ENCODE results near the genes OSBPL9 and BTF3L4.

DNA sequence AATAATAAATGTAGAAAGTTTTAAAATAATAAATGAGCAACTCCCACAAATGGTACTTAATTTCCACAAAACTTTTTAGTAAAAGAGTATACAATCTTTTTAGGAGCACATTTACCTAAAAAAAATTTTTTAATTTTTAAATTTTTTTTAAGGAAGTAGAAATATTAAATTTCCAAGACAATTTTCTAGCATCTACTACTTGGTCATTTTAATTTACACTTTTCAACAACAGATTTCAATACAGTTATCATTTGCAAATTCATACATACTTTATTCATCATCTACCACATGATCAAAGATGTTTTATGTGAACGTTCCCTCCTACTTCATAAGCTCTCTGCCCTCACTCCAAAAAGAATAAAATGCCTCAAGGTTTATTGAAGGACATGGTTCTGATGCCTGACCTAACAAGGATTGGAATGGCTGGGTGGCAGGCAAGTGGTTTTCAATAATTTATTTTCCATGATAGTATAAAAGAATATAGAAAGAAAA is 5.3 kb downstream of the CDKN2C start:
- PRO-cap, 7 experiments = no peak in any of the 7 experiments
- RAMPAGE, long total RNA, 2 experiments = no peak in any of the 2 experiments

DNA sequence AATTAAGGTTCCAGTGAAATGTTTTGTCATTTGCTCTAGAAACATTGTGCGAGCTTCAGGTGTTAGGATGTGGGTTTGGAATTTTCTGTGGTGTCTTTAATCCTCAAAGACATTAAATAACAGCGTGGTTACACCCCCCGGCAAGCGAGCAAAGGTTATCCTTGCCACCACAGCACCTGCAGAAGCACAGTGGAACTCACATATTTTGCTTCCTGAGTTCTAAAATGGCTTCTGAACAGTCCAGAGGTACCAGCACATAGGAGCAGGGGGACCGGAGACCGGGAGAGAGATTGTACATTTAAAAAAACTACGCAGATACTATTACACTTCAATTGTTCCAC is 8.7 kb downstream of the CDKN2C start:
- PRO-cap, 7 experiments = peak in 2 of 7 experiments; most common plus-strand start position 234 of the sequence (in 1); most common minus-strand start position 262 of the sequence (in 1)
- RAMPAGE, long total RNA, 2 experiments = no peak in any of the 2 experiments

GRCh38 chr1:51210299-51210664 is 25.8 kb upstream of the RNF11 start:
- PRO-cap, 7 experiments = peak in 5 of 7 experiments; most common plus-strand start chr1:51210385 (in 5)
- RAMPAGE, long total RNA, 2 experiments = no peak in any of the 2 experiments

GRCh38 chr1:51316323-51317159 is 13.8 kb downstream of the TTC39A start:
- PRO-cap, 7 experiments = no peak in any of the 7 experiments
- RAMPAGE, long total RNA, 2 experiments = no peak in any of the 2 experiments

DNA sequence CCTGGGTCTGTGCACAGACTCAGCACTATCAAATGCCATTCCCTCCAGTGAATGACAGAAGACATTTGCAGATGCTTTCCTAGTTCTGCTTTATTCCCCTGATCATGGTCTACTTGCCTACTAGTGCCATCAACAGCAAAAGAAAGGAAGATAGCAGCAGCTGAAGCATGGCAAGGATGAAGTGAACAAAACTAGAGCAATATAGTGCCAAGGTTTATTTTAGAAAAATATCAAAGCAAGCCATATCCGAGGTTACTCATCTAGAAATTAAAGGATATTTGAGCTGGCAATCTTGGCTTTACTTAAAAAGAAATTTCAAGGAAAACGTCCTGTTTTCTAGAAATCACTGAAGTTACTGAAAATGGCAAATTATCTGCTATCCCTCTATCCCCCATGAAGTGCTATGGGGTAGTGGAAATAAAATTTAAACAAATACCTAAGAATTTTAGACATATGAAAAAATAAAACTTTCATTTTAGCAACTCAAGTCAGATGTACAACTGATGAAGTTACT is 85.9 kb upstream of the TTC39A start:
- PRO-cap, 7 experiments = no peak in any of the 7 experiments
- RAMPAGE, long total RNA, 2 experiments = no peak in any of the 2 experiments

DNA sequence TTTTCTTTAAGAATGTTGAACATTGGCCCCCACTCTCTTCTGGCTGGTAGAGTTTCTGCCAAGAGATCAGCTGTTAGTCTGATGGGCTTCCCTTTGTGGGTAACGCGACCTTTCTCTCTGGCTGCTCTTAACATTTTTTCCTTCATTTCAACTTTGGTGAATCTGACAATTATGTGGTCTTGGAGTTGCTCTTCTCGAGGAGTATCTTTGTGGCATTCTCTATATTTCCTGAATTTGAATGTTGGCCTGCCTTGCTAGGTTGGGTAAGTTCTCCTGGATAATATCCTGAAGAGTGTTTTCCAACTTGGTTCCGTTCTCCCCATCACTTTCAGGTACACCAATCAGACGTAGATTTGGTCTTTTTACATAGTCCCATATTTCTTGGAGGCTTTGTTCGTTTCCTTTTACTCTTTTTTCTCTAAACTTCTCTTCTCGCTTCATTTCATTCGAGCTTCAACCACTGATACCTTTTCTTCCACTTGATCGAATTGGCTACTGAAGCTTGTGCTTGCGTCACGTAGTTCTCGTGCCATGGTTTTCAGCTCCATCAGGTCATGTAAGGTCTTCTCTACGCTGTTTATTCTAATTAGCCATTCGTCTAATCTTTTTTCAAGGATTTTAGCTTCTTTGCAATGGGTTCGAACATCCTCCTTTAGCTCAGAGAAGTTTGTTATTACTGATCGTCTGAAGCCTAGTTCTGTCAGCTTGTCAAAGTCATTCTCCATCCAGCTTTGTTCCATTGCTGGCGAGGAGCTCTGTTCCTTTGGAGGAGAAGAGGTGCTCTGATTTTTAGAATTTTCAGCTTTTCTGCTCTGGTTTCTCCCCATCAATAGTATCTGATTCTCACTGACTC is 40.1 kb downstream of the EPS15 start:
- PRO-cap, 7 experiments = no peak in any of the 7 experiments
- RAMPAGE, long total RNA, 2 experiments = no peak in any of the 2 experiments

DNA sequence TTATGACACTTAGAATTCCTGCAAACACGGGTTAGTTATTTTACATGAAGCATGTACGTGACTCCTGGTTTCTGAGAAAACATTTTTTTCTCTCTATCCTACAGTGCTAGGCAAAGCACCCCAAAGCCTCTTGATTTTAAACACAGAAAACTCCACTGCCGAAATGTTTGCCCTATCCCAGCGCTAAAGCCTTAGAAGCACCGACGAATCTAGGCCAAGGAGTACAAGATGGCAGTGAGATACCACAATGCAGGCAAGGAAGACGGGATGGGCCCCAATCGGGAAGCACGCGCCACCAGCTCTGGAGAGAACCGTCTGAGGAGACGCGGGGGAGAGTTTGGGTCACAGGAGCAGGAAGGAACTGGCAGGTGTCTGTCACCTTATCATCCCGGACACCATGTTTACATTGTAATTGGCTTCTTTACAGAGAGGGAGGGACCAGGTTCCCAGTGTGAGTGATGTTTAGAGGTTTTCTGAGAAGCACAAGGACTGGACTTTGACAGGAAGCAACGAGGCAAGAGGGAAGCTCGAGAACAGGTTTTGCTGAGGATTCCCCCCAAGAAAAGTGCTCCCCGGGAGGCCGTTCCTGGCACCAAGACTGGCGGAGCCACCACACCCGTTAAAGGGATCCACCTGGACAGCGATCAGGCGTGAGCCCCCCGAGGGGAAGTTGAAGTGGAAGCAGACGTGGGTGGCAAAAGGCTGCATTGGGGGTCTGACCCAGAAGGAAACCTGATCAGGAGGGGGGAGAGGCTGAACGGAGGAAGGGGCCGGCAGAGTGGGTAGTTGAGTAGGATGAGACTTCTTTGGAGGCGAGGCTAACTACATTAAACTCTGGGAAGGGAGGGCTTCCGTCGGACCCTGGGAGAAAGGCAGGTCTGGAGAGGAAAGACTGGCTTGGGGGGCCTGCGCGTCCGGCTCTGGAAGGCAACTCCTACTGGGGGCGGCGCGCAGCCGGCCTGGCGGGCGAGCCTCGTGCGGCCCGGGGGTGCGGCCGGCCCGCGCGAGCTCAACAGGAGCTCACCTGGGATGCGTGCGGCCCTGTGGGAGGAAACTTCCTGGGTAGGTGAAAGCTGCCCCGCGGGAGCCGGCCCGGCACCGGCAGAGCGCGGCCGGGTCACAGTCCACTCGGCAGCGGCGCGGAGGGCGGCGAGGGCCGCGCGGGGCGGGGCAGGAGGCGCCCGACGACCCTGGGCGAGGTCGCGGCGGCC is 864 bp downstream of the EPS15 start:
- PRO-cap, 7 experiments = peak in 7 of 7 experiments; most common plus-strand start position 476 of the sequence (in 4); most common minus-strand start position 936 of the sequence (in 4)
- RAMPAGE, long total RNA, 2 experiments = start-site peak on the plus strand in 1 of 2 experiments, centred at position 477 of the sequence, 9 reads per replicate

DNA sequence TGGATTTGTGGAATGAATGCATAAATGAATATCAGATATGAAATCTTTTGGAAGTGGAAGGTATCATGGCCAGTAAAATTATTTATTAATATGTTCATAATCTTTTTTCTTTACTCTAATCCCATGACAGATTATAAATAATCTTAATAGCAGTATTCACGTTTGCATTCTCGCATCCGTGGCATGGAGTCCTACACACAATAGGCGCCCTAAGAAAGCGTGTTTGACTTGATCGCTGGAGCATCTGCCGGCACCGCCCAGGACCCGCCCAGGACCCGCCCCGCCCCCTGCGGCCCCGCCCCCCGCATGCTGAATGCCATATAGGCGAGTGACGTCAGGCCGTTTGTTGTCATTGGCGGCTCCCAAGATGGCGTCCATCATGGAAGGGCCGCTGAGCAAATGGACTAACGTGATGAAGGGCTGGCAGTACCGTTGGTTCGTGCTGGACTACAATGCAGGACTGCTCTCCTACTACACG is at the start of gene OSBPL9:
OSBPL9 (plus strand) TSS at position 349 of the 478 bp plus-strand sequence.
- PRO-cap, 7 experiments = peak in 7 of 7 experiments; most common plus-strand start position 349 of the sequence (in 7); most common minus-strand start position 246 of the sequence (in 6)
- RAMPAGE, long total RNA, 2 experiments = start-site peak on the plus strand in 2 of 2 experiments, centred at positions 350 to 356 of the sequence, 134 to 1,235 reads per replicate

DNA sequence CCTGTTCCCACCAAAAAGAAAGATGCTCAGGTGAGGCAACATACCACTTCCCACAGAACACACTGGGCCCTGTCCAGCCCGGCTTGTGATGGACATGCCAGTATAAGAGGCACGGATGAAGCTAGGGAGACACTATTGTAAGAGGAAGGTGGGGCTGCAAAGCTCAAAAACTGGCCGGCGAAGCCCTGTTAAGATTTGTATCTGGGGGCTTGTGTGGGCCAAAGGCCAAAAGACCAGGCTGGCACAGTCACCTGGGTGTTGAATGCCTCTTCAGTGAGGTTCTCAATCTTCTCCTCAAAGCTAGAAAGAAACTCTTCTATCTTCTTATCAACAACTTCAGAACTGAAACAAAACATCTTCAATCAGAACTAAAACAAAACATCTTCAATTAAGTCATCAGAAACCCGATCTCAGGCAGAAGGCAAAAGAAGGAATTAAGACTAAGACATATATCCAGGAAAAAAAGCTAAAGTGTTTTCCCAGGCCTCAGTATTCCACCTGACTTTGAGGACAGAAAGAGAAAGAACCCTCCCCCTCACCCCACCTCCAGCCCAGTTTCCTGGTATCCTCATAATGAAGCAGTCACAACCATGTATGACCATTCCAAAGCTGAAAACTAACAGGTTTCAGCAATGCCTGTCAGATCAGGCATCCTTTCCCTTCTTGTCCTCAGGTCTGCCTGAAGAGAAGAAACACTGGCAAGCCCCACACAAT is 87.7 kb downstream of the NRDC start:
- PRO-cap, 7 experiments = no peak in any of the 7 experiments
- RAMPAGE, long total RNA, 2 experiments = no peak in any of the 2 experiments

GRCh38 chr1:51791363-51792244 is 86.9 kb downstream of the NRDC start:
- PRO-cap, 7 experiments = no peak in any of the 7 experiments
- RAMPAGE, long total RNA, 2 experiments = no peak in any of the 2 experiments

GRCh38 chr1:51976704-51977673 is 13.5 kb downstream of the RAB3B start:
- PRO-cap, 7 experiments = no peak in any of the 7 experiments
- RAMPAGE, long total RNA, 2 experiments = no peak in any of the 2 experiments

DNA sequence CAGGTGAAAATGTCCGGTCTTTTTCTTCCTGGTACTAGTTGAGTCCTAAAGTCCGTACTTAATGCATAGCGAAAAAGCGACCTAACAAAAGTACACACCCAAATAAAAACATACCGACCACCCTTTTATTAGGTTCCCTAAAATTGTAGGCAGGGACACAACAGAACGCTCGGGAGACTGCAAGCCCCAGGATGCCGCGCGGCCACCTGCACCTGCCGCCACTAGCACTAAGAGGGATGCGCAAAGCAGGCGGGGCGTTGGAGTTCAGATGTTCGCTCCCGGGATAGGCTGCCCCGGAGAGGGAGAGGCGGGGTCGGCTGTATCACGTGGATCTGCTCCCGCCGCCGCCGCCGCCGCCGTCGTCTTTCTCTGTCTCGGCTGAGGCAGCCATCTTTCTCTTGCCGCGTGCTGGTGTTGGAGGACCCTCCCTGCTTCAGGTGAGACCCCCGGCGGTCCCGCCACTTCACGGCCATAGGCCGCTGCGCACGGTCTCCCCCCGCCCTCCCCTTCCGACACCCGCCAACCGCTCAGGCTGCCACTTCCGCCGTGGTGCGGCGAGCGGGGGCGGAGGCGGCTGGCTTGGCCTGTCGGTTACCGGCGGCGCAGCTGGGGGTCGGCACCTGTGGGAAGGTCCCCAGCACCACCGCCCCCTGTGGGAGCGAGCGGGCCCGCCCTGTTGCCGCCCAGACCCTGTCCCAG is at the start of gene BTF3L4:
BTF3L4 (plus strand) TSS at position 353 of the 699 bp plus-strand sequence.
- PRO-cap, 7 experiments = peak in 7 of 7 experiments; most common plus-strand start position 353 of the sequence (in 5); most common minus-strand start position 229 of the sequence (in 6)
- RAMPAGE, long total RNA, 2 experiments = start-site peak on the plus strand in 2 of 2 experiments, centred at positions 384 to 385 of the sequence, 399 to 650 reads per replicate; start-site peak on the minus strand in 1 of 2 experiments, centred at position 229 of the sequence, 11 reads per replicate

DNA sequence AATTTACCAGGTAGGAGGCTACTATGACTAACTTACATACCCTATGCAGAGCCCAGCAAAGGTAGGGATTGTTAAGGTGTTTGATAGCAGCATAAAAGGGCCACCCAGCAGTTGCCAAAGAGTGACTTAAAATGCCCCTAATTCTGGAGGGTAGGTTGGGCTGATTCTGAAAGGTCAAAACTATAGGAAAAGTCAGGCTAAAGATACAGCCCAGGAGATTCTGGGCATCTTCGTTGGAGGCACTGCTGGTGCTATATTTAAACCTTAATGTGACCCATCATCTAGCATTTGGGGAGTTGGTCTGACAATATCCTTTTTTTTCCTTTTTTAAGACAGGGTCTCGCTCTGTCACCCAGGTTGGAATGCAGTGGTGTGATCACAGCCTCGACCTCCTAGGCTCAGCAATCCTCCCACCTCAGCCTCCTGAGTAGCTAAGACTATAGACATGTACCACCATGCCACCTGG is 21.7 kb downstream of the BTF3L4 start:
- PRO-cap, 7 experiments = no peak in any of the 7 experiments
- RAMPAGE, long total RNA, 2 experiments = no peak in any of the 2 experiments

DNA sequence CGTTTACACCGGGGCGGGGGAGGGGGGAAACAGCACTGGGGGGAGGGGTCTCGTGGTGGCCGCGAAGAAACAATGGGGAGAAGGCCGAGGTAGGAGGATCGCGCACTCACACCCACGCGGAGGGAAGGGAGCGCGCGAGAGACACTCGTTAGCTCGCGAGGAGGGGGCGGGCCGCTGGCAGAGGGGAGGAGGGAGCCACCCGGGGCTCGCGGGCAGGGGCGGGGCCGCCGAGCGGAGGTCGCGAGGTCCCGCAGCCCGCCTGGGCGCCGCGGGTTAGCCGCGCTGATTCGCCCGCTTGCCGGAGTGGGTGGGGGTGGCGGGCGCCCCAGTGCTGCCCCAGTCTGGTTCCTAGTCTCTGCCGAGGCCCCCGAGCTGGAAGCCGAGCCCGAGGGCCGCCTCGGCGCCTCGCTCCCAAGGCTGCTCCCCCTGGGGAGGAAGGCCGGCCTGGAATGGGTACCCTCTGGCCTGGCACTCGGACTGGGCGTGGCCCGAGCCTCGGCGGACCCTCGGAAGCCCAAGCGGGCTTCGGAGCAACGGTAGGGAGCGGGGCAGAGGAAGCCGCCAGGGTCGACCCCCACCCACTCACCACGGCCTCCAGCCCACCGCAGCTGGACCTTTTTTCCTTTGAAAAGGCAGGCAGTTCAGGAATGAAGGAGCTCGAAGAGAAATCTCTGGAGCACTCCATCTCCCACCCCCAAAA is 581 bp upstream of the TUT4 start:
- PRO-cap, 7 experiments = peak in 7 of 7 experiments; most common plus-strand start position 234 of the sequence (in 5); most common minus-strand start position 122 of the sequence (in 4)
- RAMPAGE, long total RNA, 2 experiments = start-site peak on the minus strand in 1 of 2 experiments, centred at position 135 of the sequence, 26 reads per replicate

GRCh38 chr1:52821319-52822335 is 20.9 kb upstream of the ZYG11A start:
- PRO-cap, 7 experiments = no peak in any of the 7 experiments
- RAMPAGE, long total RNA, 2 experiments = no peak in any of the 2 experiments

- PRO-cap, 7 experiments = peak in 6 of 7 experiments; most common plus-strand start chr1:52925940 (in 6)
- RAMPAGE, long total RNA, 2 experiments = no peak in any of the 2 experiments
Measured at GRCh38 chr1:52925315-52926115, 1.6 kb upstream of the SCP2 start.

DNA sequence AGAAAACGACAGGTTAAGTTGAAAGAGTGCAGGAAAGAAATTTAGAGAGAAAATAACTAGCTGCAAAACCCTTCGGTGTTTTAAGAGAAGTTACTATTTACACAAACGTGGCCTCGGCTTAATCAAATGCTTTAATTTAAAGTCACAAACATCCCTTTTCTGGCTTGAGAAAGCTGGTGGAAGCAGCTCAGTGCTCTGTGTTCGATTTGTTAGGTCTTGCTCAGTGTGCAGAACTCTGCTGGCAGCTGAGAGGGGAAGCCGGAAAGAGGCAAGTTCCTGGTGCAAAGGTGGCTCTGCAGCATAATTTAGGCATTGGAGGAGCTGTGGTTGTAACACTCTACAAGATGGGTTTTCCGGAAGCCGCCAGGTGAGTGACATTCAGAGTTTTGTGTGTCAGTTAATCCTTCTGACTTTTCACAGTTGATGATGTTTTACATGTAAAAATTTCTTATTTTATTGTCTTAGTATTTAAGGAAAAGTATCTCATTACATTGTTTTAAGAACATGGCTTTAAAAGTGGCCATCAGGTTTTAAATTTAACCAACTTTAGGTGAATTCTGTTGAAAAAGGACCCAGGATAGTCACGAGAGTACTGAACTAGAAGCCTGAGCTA is 47.2 kb upstream of the PODN start:
- PRO-cap, 7 experiments = peak in 6 of 7 experiments; most common plus-strand start position 263 of the sequence (in 3)
- RAMPAGE, long total RNA, 2 experiments = start-site peak on the plus strand in 1 of 2 experiments, centred at position 281 of the sequence, 2,985 reads per replicate

DNA sequence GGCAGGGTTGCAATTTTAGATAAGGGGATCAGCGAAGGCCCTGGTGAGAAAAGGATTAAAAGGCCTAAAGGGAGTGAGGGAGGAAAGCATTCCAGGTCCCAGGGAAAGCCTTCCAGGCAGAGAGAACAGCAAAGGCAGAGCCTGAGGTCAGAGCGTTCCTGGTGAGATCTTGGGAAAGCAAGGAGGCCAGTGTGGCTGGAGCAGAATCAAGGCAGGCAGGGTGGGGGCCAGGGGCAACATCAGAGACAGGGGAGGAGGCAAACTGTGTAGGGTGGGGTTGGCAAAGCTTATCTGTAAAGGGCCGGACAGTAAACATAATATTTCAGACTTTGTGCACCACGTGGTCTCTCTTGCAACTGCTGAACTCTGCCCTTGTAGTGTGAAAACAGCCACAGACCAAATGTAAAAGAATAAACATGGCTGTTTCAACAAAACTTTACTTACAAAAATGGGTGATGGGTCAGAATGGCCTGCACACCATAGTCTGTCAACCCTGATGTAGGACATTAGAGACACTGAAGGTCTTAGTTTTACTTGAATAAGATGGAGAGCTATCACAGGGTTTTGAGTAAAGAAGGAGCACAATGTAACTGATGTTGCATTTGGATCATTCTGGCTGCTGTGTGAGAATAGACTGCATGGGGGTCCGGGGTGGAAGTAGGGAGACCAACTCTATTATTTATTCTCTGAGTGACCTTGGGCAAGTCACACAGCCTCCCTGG is 13.2 kb upstream of the CPT2 start:
- PRO-cap, 7 experiments = peak in 3 of 7 experiments; most common plus-strand start position 119 of the sequence (in 1); most common minus-strand start position 122 of the sequence (in 2)
- RAMPAGE, long total RNA, 2 experiments = no peak in any of the 2 experiments

DNA sequence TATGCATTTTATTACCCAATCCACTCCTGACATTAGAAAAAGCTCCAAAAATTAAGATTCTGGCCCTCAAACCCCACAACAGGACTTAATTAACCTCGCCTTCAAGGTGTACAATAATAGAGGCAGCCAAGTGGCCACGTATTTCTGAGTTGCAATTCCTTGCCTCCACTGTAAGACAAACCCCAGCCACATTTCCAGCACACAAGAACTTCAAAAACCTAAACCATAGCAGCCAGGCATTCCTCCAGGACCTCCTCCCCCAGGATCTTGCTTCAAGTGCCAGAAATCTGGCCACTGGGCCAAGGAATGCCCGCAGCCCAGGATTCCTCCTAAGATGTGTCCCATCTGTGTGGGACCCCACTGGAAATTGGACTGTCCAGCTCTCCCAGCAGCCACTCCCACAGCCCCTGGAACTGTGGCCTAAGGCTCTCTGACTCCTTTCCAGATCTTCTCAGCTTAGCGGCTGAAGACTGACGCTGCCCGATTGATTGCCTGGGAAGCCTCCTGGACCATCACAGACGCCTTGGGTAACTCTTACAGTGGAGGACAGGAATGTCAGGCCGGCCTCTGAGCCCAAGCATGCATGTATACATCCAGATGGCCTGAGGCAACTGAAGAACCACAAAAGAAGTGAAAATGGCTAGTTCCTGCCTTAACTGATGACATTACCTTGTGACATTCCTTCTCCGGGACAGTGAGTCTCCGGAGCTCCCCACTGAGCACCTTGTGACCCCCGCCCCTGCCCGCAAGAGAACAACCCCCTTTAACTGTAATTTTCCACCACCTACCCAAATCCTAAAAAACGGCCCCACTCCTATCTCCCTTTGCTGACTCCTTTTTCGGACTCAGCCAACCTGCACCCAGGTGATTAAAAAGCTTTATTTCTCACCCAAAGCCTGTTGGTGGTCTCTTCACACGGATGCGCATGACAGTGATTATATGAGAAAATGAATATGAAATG is 24.7 kb upstream of the DMRTB1 start:
- PRO-cap, 7 experiments = no peak in any of the 7 experiments
- RAMPAGE, long total RNA, 2 experiments = no peak in any of the 2 experiments

GRCh38 chr1:53460395-53460642 is 1.1 kb downstream of the DMRTB1 start:
- PRO-cap, 7 experiments = no peak in any of the 7 experiments
- RAMPAGE, long total RNA, 2 experiments = no peak in any of the 2 experiments

All from ovary (tissue), 7 donors.